K562 (cell line): ENCODE measurements around a stretch of chr4.

- RAMPAGE, long total RNA, result no peak
- RRBS, result no CpG with 5 or more reads among the region's 1 CpG
PRO-cap:
- standard, result no peak
- CoPRO, capped RNA only, 2 experiments, result no peak in any of the 2 experiments
- CoPRO, capped and uncapped RNA, 2 experiments, result no peak in any of the 2 experiments
- CoPRO, uncapped RNA only, 2 experiments, result no peak in any of the 2 experiments
CAGE:
- cytosol, long polyA plus RNA, result no peak
- long polyA plus RNA, result no peak
- nucleolus, long total RNA, result no peak
- nucleus, long polyA plus RNA, result no peak
Observed at GRCh38 chr4:142125316-142125935, 489.0 kb downstream of the IL15 start.

DNA sequence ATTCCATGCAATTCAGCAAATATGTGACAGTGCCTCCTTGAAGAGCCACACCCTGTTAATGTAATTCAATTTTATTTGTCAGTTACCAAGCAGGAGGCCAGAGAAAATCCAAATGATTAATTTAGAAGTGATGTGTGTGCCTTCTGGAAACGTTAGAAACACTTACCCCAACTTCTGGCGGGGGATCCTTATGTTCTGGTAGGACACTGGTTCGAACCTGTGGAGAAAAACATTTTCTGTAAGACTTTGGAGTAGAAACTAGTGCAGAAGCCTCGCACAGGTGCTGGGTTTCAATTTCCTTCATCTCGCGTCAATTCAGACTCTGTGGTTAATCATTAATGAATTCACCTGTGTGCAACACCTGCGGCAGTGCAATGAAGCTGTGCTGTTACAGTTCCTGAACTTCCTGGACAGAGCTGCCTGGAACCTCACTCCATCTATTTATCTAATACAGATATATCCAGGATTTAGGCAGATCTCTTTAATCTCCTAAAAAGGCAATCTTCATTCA is 531.5 kb downstream of the INPP4B start:
- RAMPAGE, long total RNA, result no peak
- RRBS, result no CpG with 5 or more reads among the region's 7 CpGs
PRO-cap:
- standard, result no peak
- CoPRO, capped RNA only, 2 experiments, result no peak in any of the 2 experiments
- CoPRO, capped and uncapped RNA, 2 experiments, result no peak in any of the 2 experiments
- CoPRO, uncapped RNA only, 2 experiments, result no peak in any of the 2 experiments
CAGE:
- cytosol, long polyA plus RNA, result no peak
- long polyA plus RNA, result no peak
- nucleolus, long total RNA, result no peak
- nucleus, long polyA plus RNA, result no peak

DNA sequence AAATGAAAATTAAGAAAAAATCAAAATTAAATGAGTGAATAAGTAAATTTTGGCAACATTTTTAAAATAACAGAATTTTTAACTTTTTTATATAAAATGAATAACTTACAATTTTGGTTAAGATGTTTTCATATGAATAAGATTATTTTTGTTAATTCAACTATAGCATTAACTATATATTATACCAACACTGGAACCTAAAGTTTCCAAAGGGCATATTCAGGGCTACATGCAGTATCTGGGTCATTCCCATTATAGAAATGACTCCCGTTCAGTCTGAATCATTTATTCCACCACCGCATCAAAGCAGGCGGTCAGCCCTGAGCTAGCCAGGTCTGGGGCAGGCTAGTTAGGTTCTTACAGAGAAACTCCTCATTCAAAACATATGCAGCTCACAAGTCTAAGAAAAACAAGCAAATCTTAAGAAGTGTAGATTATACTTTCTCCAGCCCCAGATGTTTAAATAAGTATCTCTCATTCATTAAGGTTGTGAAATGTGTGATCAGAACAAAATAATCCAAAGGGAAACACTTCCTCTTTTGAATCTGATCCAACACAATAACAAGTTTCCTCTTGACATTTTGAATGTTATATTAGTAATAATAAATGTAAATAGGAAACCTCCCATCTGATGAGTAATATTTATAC is 442.0 kb downstream of the INPP4B start:
- RAMPAGE, long total RNA, result no peak
- RRBS, result no CpG with 5 or more reads among the region's 3 CpGs
PRO-cap:
- standard, result no peak
- CoPRO, capped RNA only, 2 experiments, result no peak in any of the 2 experiments
- CoPRO, capped and uncapped RNA, 2 experiments, result no peak in any of the 2 experiments
- CoPRO, uncapped RNA only, 2 experiments, result no peak in any of the 2 experiments
CAGE:
- cytosol, long polyA plus RNA, result no peak
- long polyA plus RNA, result no peak
- nucleolus, long total RNA, result no peak
- nucleus, long polyA plus RNA, result no peak

DNA sequence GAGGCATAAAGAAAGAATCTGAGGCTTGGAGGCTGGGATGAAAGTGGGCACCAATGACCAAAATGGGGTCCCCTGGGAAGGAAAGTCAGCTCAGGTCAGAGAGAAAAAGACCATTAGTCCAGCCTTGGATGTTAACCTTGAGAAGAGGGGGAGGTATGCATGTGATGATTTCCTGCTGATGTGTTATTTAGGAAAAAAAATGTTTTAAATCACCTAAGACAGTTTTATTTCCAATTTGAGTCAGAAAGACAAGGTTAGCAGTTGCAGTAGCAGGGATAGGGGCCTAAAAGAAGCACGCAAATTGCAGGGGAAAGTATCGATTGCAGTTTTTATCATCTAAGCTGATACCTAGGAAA is 289.6 kb downstream of the INPP4B start:
- RAMPAGE, long total RNA, result no peak
- RRBS, result no CpG with 5 or more reads among the region's 2 CpGs
PRO-cap:
- standard, result no peak
- CoPRO, capped RNA only, 2 experiments, result no peak in any of the 2 experiments
- CoPRO, capped and uncapped RNA, 2 experiments, result no peak in any of the 2 experiments
- CoPRO, uncapped RNA only, 2 experiments, result no peak in any of the 2 experiments
CAGE:
- cytosol, long polyA plus RNA, result no peak
- long polyA plus RNA, result no peak
- nucleolus, long total RNA, result no peak
- nucleus, long polyA plus RNA, result no peak

DNA sequence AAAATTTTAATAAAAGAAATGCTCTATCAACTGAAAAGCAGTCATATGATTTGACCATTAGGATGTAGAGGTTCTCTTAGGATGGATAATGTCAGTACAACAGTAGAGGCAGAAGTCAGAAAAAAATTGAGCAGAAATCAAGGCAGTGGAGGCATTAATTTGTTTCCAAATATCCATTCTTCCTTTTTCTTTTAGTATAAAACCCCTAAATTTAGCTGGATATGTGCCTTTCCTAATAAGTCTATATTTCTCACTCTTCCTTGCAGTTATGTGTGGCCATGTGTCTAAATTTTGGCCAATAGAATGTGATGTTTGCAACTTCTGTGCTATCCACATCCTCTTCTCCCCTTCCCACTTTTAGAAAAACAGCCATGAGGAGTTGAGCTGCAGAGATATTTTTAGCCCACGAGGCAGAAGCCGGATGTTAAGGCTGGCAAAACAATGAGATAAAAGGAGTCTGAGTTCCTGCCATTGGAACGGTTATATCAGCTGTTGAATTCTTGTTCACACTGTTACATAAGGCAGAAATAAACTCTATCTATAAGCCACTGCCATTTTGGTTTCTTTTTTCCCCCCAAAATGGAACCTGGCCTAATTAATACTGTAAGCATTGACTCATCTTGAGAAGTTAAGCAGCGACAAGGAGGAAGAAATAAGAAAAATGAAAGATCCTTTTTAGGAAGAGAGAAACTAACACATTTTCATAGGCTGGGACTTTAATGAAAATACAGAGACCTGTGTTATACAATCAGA is 200.7 kb downstream of the INPP4B start:
- RAMPAGE, long total RNA, result no peak
- RRBS, result no CpG with 5 or more reads among the region's 4 CpGs
PRO-cap:
- standard, result no peak
- CoPRO, capped RNA only, 2 experiments, result no peak in any of the 2 experiments
- CoPRO, capped and uncapped RNA, 2 experiments, result no peak in any of the 2 experiments
- CoPRO, uncapped RNA only, 2 experiments, result no peak in any of the 2 experiments
CAGE:
- cytosol, long polyA plus RNA, result no peak
- long polyA plus RNA, result no peak
- nucleolus, long total RNA, result no peak
- nucleus, long polyA plus RNA, result no peak

- RAMPAGE, long total RNA, result no peak
- RRBS, result 3% methylated on average over 21 of the region's 87 CpGs
PRO-cap:
- standard, result bidirectional peak, plus-strand start at chr4:143336212, minus-strand start at chr4:143336024; bidirectional peak, plus-strand start at chr4:143336527, minus-strand start at chr4:143336464
- CoPRO, capped RNA only, 2 experiments, result peak in 2 of 2 experiments; most common plus-strand start chr4:143336527 (in 2); most common minus-strand start chr4:143336088 (in 2)
- CoPRO, capped and uncapped RNA, 2 experiments, result no peak in any of the 2 experiments
- CoPRO, uncapped RNA only, 2 experiments, result peak in 1 of 2 experiments; most common plus-strand start chr4:143336196 (in 1); most common minus-strand start chr4:143336012 (in 1)
CAGE:
- cytosol, long polyA plus RNA, result start-site peak on the plus strand at chr4:143336155-143336569, 20 and 16 reads in 2 replicates
- long polyA plus RNA, result no peak
- nucleolus, long total RNA, result no peak
- nucleus, long polyA plus RNA, result no peak
Observed at GRCh38 chr4:143335827-143336720, 602 bp upstream of the GAB1 start.

GRCh38 chr4:143353632-143354327 is 17.1 kb downstream of the GAB1 start:
- RAMPAGE, long total RNA, result no peak
- RRBS, result no CpG with 5 or more reads among the region's 3 CpGs
PRO-cap:
- standard, result no peak
- CoPRO, capped RNA only, 2 experiments, result no peak in any of the 2 experiments
- CoPRO, capped and uncapped RNA, 2 experiments, result no peak in any of the 2 experiments
- CoPRO, uncapped RNA only, 2 experiments, result no peak in any of the 2 experiments
CAGE:
- cytosol, long polyA plus RNA, result no peak
- long polyA plus RNA, result no peak
- nucleolus, long total RNA, result no peak
- nucleus, long polyA plus RNA, result no peak

- RAMPAGE, long total RNA, result no peak
- RRBS, result no CpG with 5 or more reads among the region's 1 CpG
PRO-cap:
- standard, result no peak
- CoPRO, capped RNA only, 2 experiments, result no peak in any of the 2 experiments
- CoPRO, capped and uncapped RNA, 2 experiments, result no peak in any of the 2 experiments
- CoPRO, uncapped RNA only, 2 experiments, result no peak in any of the 2 experiments
CAGE:
- cytosol, long polyA plus RNA, result no peak
- long polyA plus RNA, result no peak
- nucleolus, long total RNA, result no peak
- nucleus, long polyA plus RNA, result no peak
Observed at GRCh38 chr4:143360908-143361601, 24.4 kb downstream of the GAB1 start.

- RAMPAGE, long total RNA, result no peak
- RRBS, result no CpG with 5 or more reads among the region's 3 CpGs
PRO-cap:
- standard, result no peak
- CoPRO, capped RNA only, 2 experiments, result no peak in any of the 2 experiments
- CoPRO, capped and uncapped RNA, 2 experiments, result no peak in any of the 2 experiments
- CoPRO, uncapped RNA only, 2 experiments, result no peak in any of the 2 experiments
CAGE:
- cytosol, long polyA plus RNA, result no peak
- long polyA plus RNA, result no peak
- nucleolus, long total RNA, result no peak
- nucleus, long polyA plus RNA, result no peak
Observed at GRCh38 chr4:143376478-143377357, 40.0 kb downstream of the GAB1 start.

DNA sequence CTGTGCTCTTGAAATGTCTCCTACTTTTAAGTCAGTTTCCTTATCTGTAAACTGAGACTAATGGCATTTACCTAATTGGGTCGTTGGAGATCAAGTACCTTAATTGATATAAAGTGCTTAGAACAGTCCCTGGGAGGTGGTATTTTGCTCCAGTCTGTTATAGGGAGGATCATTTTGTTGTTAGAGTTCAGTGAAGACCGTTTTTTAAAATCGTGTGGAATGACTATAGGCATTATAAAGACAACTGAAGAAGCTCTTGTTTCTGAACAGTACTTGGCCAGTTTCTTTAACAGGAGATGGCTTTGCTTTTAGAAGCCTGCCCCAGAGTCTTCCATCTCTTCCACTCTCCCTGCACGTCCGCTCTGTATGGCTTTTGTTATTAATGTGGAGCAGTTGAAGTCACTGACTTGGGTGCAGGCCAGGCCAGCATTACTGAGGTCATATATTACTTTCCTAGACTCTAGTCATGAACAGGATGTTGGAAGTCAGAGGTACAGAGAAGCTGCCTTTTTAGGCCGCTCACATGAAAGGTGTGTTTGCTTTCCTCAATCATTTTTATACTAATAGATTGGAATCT is 44.9 kb downstream of the GAB1 start:
- RAMPAGE, long total RNA, result no peak
- RRBS, result no CpG with 5 or more reads among the region's 6 CpGs
PRO-cap:
- standard, result bidirectional peak, plus-strand start at position 473 of the sequence, minus-strand start at position 368 of the sequence
- CoPRO, capped RNA only, 2 experiments, result peak in 1 of 2 experiments; most common plus-strand start position 488 of the sequence (in 1); most common minus-strand start position 368 of the sequence (in 1)
- CoPRO, capped and uncapped RNA, 2 experiments, result no peak in any of the 2 experiments
- CoPRO, uncapped RNA only, 2 experiments, result no peak in any of the 2 experiments
CAGE:
- cytosol, long polyA plus RNA, result no peak
- long polyA plus RNA, result no peak
- nucleolus, long total RNA, result no peak
- nucleus, long polyA plus RNA, result no peak

GRCh38 chr4:143395544-143396576 is 59.2 kb downstream of the GAB1 start:
- RAMPAGE, long total RNA, result no peak
- RRBS, result no CpG with 5 or more reads among the region's 10 CpGs
PRO-cap:
- standard, result no peak
- CoPRO, capped RNA only, 2 experiments, result no peak in any of the 2 experiments
- CoPRO, capped and uncapped RNA, 2 experiments, result no peak in any of the 2 experiments
- CoPRO, uncapped RNA only, 2 experiments, result no peak in any of the 2 experiments
CAGE:
- cytosol, long polyA plus RNA, result no peak
- long polyA plus RNA, result no peak
- nucleolus, long total RNA, result no peak
- nucleus, long polyA plus RNA, result no peak

DNA sequence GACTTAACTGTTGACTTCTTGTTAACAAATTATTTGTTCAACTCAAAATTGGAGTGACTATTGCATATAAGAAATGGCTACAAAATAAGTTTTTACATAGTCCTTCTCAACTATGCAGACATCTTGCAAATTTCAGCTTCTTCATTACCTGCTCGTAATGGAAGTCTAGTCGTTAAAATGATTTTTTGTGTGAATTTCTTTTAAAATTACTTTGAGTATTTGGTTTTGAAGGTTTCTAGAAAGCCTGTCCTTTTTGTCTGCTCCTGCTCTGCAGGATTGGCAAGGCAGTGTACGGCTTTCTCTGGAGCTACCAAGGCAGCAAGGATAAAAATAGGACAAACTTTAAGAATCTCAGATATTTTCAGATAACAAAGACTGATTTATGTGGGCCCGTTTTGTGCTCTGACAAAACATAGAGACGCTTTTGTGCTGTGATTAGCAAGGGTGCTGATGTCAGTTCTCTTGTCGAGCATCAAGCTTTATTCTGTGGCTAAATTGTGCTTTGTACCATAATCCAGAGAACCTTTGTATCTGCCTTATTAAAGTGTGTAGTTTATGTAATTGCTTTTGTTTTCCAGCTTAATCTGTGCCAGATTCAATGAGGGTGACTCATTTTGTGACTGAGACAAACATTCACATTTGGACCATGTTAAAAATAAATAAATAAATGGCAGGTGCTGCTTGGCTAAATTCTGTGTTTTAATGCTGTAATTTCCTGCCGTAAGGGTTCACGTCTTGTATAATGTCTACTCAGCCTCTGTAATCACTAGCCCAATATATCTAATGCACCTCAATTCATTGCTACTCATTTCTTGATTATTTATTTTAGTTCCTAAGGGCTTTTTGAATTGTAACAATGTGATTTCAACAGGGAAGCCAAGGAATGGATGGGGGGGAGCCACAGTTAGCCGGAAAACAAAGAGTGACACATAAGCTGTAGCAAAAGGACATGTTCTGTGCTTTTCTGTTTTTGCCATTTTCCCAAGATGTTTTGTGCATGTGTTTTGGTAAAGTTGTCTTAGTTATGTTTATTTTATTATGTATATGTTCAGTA is 74.9 kb downstream of the GAB1 start:
- RAMPAGE, long total RNA, result no peak
- RRBS, result no CpG with 5 or more reads among the region's 9 CpGs
PRO-cap:
- standard, result no peak
- CoPRO, capped RNA only, 2 experiments, result no peak in any of the 2 experiments
- CoPRO, capped and uncapped RNA, 2 experiments, result no peak in any of the 2 experiments
- CoPRO, uncapped RNA only, 2 experiments, result no peak in any of the 2 experiments
CAGE:
- cytosol, long polyA plus RNA, result no peak
- long polyA plus RNA, result no peak
- nucleolus, long total RNA, result no peak
- nucleus, long polyA plus RNA, result no peak

DNA sequence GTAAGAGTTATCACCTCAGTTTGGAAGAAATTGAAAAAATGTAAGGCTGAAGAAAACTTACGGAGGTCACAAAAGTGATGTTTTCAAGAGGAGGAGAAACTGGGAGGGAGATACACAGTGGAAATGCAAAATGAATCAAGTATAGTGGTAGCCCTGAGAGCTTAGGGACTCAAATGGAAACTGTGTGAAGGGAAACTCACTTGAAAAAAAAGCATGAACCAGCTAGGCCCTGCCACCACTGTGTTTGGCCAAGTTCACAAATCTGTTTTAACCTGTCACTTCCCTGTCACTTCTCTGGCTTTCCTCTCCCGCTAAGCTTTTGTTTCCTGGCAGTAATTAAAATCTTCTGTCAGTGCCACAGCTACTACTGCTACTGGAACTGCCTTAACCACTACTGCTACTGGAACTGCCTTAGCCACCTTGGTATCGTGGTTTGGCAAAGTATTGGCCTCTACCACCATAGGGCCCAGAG is 41.3 kb downstream of the SMARCA5 start:
- RAMPAGE, long total RNA, result no peak
- RRBS, result no CpG with 5 or more reads among the region's 3 CpGs
PRO-cap:
- standard, result no peak
- CoPRO, capped RNA only, 2 experiments, result no peak in any of the 2 experiments
- CoPRO, capped and uncapped RNA, 2 experiments, result no peak in any of the 2 experiments
- CoPRO, uncapped RNA only, 2 experiments, result no peak in any of the 2 experiments
CAGE:
- cytosol, long polyA plus RNA, result no peak
- long polyA plus RNA, result no peak
- nucleolus, long total RNA, result no peak
- nucleus, long polyA plus RNA, result no peak

GRCh38 chr4:144583521-144583875 is 62.5 kb upstream of the HHIP start:
- RAMPAGE, long total RNA, result no peak
PRO-cap:
- standard, result no peak
- CoPRO, capped RNA only, 2 experiments, result no peak in any of the 2 experiments
- CoPRO, capped and uncapped RNA, 2 experiments, result no peak in any of the 2 experiments
- CoPRO, uncapped RNA only, 2 experiments, result no peak in any of the 2 experiments
CAGE:
- cytosol, long polyA plus RNA, result no peak
- long polyA plus RNA, result no peak
- nucleolus, long total RNA, result no peak
- nucleus, long polyA plus RNA, result no peak

- RAMPAGE, long total RNA, result no peak
- RRBS, result 6% methylated on average over 1 of the region's 24 CpGs
PRO-cap:
- standard, result no peak
- CoPRO, capped RNA only, 2 experiments, result no peak in any of the 2 experiments
- CoPRO, capped and uncapped RNA, 2 experiments, result no peak in any of the 2 experiments
- CoPRO, uncapped RNA only, 2 experiments, result no peak in any of the 2 experiments
CAGE:
- cytosol, long polyA plus RNA, result no peak
- long polyA plus RNA, result no peak
- nucleolus, long total RNA, result no peak
- nucleus, long polyA plus RNA, result no peak
Observed at GRCh38 chr4:144647008-144647595, 1.1 kb downstream of the HHIP start.

GRCh38 chr4:145179089-145180094 is 997 bp downstream of the OTUD4 start:
- RAMPAGE, long total RNA, result no peak
- RRBS, result 2% methylated on average over 18 of the region's 68 CpGs
PRO-cap:
- standard, result bidirectional peak, plus-strand start at chr4:145179935, minus-strand start at chr4:145179677
- CoPRO, capped RNA only, 2 experiments, result peak in 2 of 2 experiments; most common plus-strand start chr4:145179809 (in 2); most common minus-strand start chr4:145179677 (in 1)
- CoPRO, capped and uncapped RNA, 2 experiments, result no peak in any of the 2 experiments
- CoPRO, uncapped RNA only, 2 experiments, result no peak in any of the 2 experiments
CAGE:
- cytosol, long polyA plus RNA, result no peak
- long polyA plus RNA, result no peak
- nucleolus, long total RNA, result no peak
- nucleus, long polyA plus RNA, result no peak

GRCh38 chr4:145182928-145183371 is 2.6 kb upstream of the OTUD4 start:
- RAMPAGE, long total RNA, result no peak
- RRBS, result no CpG with 5 or more reads among the region's 3 CpGs
PRO-cap:
- standard, result no peak
- CoPRO, capped RNA only, 2 experiments, result no peak in any of the 2 experiments
- CoPRO, capped and uncapped RNA, 2 experiments, result no peak in any of the 2 experiments
- CoPRO, uncapped RNA only, 2 experiments, result no peak in any of the 2 experiments
CAGE:
- cytosol, long polyA plus RNA, result no peak
- long polyA plus RNA, result no peak
- nucleolus, long total RNA, result no peak
- nucleus, long polyA plus RNA, result no peak